Mesenchymal stem cell of Wharton's jelly (primary cell): ENCODE data around the gene EBF1.

DNA sequence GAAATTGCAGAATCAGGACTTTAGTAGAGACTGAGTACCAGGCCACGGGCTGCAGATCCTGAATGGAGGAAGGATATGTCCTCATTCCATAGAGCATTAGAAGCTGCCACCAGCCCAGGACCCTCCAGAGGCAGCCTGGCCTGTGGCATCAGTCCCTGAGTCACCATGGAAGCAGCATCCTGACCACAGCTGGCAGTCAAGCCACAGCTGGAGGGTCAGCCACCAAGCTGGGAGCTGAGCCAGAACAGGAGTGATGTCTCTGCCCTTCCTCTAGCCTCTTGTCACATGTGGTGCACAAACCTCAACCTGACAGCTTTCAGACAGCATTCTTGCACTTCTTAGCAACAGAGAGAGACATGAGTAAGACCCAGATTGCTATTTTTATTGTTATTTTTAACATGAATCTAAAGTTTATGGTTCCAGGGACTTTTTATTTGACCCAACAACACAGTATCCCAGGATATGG is 13.2 kb upstream of the CYFIP2 start:
- CAGE, long polyA plus RNA, result no peak

DNA sequence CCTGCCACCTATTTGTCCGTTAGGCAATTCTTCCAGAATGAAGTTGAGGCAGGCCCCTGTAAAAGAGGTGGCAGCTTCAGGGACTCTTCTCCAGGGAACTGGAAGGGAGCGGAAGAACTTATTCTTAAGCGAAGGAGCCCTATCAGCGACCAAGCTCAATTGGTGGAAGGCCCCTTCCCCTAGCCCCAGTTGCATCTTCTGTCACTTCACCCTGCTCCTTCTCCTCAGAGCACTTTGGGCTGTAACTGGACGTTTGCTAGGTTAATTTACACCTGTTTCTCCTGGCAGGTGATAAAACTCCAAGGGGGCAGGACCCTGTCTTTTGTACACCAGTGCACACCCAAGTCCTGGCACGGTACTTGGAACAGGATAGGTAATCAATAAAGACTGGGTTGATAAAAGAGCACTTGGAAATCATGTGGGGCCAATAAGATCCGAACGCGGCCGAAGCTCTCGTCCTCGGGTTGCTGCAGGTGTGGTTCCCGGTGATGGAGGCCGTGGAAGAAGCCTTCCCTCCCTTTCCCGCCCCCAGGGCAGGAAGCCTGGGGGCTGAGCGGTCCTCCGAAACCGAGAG is 468 bp upstream of the CYFIP2 start:
- CAGE, long polyA plus RNA, result no peak

- CAGE, long polyA plus RNA, result no peak
These were observed 21.7 kb downstream of the FNDC9 start for GRCh38 chr5:157323827-157324091.

GRCh38 chr5:157393117-157393824 is 47.8 kb upstream of the FNDC9 start:
- CAGE, long polyA plus RNA, result no peak

GRCh38 chr5:157486243-157487204 is 26.5 kb downstream of the NIPAL4 start:
- CAGE, long polyA plus RNA, result no peak

DNA sequence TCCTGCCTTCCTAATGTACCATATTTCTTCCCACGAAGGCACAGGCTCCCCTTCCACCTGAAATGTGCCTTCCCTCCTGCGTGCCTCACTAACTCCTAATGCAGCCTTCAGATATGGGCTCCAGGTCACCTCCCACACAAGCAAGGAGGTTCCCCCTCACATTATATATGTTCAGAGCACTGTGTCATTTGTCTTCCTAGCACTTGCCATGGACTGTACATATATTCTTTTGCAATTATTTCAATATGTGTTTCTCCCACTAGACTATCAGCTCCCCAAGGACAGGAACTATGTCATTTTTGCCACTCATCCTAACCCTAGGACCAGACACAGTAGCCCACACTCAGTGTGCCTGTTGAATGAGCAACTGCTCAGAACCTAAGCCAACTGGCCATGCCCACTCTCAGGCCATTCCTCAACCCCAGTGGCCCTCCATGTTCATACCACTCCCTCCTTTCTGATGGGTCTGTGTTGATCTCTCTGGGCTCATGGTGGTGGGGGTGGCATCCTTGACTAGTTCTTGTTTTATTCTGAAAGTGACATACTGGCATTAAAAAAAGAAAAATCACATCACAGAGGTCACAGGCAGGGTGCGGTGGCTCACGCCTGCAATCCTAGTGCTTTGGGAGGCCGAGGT is 41.3 kb downstream of the NIPAL4 start:
- CAGE, long polyA plus RNA, result no peak

DNA sequence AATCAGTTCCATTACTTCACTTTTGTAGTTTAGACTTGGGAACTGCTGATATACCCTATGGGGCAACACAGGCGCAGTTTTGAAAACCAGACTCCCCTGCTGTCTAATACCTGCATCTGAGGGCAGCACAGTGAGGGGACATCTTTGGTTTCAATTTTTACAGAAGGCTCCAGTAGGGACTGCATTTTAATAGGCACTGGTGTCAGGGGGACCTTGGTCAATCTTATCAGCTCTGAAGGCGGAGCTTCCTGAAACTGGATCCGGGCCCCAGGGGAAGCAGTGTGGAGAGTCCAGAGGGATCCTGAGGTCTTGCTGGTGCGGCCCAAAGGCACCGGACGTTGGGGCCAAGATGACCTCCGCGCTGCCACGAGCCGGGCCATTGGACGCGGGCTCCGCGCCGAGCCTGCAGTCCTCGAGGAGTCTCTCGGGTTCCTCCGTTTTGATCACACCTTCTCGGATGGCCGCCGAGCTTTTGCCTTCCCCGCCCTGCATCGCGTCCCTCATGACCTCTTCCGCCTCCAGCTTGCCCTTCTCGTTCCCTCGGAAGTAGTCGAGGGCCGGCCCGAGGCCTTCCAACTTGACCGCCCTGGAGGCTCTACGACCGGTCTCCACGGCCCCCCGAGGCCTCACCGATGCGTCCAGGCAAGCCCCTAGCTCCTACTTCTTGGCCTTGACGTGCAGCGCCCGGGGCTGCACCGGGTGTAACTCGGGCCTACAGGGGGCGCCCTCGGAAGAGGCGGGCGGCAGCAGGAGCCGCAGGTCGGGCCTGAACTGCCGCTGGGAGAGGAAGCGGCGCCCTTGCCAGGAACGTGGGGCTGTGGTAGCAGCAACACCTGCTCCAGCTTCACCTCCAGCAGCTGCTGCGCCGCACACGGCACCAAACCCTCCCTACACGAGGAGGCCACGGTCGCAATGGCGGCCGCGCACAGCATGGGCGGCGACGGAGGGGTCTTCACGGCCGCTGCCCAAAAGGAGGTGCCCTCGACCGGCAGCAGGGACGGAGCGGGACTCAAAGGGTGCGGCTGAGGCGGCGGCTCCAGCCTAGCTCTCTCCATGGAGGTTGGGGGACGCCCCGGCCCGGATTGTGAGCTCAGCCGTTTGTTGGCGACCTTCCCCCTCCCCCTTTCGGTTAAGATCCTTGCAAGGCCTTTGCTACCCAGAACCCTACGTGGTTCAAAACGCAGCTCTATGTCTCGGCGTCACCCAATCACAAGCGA is 18.9 kb downstream of the C5orf52 start:
- CAGE, long polyA plus RNA, result no peak

DNA sequence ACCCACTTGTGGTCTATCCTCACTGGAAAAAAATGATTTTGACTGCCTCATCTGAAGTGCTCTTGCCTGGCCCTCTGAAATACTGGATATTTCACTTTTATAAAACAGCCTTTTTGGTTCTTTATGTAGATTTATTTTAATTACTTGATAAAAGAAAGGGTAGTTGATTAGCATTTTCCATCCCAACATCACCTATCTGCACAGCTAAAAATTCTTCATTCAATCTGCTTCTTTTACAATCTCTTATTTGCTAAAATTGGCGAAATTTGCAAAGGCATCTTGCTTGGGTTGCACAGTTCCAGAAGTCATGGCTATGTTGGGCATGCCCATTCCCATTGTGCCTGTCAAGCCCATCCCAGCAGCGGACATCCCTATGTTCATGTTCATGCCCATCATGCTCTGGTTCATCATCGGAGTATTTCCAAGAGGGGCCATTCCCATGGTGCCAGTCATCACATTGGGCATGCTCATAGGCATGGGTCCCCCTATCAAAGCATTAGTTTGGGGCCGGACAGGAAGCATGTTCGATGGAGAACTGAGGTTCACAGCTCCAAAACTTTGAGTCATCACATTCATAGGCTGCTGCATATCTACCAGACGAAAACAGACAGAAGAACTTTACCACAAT is 44.0 kb downstream of the LSM11 start:
- CAGE, long polyA plus RNA, result no peak

- CAGE, long polyA plus RNA, result no peak
These were observed 127.0 kb downstream of the EBF1 start for GRCh38 chr5:158972666-158973160.

DNA sequence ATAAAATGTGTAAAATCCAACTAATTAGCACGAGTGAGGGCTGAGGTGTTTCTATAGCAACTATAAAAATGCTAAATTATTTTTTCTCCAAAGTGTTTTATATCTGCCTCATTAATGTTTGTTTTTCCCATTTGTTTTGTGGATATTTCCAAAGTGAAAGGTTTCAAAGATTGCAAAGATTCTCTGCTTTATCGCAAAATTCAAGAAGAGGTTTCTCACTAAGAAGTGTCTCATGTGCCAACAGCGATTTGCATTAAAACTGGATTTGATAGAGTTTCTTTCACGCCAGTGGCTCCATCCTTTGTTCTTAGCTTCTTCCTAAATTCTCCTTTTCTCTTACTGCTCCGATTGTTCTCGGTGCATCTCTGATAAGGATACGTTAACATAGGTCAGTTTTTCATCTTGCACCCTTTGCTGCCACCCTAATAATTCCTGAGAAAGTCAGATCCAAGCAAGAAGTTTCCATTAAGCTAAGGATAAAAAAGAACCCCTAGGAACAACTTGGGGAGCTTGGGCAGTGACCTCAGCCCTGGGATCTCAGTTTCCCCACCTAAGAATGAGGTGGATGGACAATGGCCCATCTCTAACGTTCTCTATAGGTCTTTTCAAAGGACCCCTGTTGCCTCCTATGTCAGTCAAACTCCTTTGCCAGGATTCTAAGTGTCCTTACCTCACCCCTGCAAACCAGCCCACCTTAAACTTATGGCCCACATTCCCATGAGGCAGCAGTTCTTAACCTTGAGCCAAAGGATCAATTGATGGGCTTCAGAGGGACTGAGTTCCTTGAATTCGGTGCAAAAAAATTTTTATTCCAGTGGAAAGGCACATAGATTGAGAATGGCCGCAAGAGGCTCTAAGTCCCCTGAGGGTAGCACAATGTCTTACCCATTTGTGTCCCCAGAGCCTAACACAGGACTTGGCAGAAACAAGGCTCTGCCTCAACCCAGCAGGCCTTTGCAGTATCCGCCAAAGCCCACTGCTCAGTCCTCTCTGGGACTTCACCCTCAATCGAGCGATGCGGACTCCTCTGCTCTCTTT is 79.9 kb downstream of the EBF1 start:
- CAGE, long polyA plus RNA, result no peak

DNA sequence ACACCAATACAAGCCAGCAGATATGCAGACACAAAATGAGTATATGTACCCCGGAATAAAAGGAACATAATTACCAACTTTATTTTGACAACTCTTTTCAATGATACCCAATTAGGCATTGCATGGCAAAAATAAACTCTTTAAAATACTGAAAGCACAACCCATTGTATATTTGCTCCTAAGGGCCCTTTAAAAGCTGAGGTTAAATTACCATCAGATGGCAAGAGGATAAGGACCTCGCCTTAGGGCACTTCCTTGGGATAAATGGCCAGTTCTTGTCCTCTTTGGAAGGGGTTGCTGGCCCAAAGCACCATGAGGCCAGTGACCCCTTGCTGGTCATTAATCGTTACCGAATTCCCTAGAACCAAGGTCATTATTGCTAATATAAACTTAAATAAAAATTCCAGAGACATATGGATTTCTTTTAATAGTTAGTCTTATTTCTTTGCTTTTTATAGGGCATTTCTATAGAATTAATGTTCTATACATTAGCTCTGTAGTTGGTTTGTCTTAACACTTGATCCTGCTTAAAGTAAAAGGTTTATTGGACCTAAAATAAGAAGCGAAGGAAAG is 45.9 kb downstream of the EBF1 start:
- CAGE, long polyA plus RNA, result no peak

- CAGE, long polyA plus RNA, result no peak
These were observed 37.5 kb downstream of the EBF1 start for GRCh38 chr5:159062108-159062679.

GRCh38 chr5:159094624-159095877 is 4.7 kb downstream of the EBF1 start:
- CAGE, long polyA plus RNA, result no peak

GRCh38 chr5:159098798-159099944 is at the start of gene EBF1:
TSS of gene EBF1 (minus strand) at chr5:159099916.
- CAGE, long polyA plus RNA, result no peak

GRCh38 chr5:159101491-159101832 is 1.7 kb upstream of the EBF1 start:
- CAGE, long polyA plus RNA, result no peak

DNA sequence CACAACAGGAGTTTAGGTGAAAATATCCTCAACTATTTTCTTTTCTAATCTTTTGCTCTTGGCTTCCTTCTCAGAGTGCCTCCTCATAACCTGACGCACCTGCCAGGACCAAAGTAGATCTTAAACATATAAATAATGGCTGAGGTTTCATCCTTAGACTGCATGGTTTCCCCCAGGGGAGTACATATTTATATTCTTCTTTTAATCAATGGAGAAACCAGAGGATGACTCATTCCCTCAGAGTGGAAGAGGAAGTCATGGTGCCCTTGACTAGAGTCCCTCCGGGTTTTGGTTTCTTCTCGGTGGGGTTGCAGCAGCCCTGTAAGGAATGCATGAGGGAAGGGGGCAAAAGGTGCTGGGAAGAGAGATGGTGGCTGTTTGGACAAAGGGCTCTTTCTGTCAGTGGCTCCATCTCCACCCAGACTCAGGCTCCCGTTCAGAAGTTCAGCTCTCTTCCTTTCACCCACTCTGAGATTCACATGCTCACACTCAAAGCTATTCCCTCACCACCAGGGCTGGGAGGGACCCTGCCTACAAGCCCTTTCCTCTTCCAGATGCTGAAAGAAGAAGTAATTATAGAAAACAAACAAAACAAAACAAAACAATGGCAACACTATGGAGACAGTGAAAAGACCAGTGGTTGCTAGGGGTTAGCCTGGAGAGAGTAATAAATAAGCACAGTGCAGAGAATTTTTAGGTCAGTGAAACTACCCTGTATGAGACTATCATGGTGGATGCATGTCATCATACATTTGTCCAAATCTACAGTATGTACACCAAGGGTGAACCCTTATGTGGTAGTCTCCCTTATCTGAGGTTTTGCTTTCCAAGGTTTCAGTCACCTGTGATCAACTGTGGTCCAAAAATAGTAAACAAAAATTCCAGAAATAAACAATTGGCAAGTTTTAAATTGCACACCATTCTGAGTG is 129.8 kb upstream of the IL12B start:
- CAGE, long polyA plus RNA, result no peak

GRCh38 chr5:160020881-160021143 is 11.9 kb downstream of the TTC1 start:
- CAGE, long polyA plus RNA, result no peak

DNA sequence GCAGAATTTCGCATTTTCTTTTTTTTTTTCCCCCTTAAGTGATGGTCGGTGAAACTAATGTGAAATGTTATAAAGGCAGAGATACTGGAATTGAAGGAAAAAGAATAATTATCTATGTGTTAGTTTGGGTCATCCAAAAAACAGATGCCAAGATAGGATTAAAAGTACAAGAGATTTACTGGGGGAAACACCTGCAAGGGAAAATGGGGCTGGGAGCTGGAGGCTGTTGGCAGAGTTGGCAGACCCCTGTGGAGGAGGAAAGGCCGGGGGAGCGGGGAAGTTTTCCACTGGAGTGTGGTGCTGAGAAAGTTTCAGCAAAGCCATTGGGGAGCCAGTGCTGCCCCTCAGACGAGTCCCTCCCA is 52.7 kb downstream of the TTC1 start:
- CAGE, long polyA plus RNA, result no peak

GRCh38 chr5:160062710-160063204 is 53.8 kb downstream of the TTC1 start:
- CAGE, long polyA plus RNA, result no peak

DNA sequence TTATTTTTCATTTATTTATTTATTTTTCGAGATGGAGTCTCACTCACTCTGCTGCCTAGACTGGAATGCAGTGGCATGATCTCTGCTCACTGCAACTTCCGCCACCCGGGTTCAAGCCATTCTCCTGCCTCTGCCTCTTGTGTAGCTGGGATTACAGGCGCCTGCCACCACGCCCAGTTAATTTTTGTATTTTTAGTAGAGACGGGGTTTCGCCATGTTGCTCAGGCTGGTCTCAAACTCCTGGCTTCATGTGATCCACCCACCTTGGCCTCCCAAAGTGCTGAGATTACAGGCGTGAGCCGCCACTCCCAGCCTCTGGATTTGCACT is 39.6 kb upstream of the PWWP2A start:
- CAGE, long polyA plus RNA, result no peak